ENCODE measurements around the genes AP1S1 and COL26A1.

DNA sequence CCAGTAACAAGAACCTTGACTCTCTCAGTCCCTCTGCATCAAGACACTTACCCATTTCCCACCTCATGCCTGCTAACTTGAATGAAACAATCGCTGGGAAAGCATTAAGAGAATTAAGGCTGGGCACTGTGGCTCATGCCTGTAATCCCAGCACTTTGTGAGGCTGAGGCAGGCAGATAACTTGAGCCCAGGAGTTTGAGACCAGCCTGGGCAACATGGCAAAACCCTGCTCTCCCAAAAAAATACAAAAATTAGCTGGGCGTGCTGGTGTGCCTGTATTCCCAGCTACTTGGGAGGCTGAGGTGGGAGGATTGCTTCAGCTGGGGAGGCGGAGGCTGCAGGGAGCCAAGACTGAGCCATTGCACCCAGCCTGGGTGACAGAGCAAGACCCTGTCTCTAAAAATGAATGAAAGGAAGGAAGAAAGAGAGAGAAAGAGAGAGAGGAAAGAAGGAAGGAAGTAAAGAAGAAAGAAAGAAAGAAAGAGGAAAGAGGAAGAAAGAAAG, 596 bp downstream of the SERPINE1 start:
- PRO-cap, 3 experiments = peak in 1 of 3 experiments; most common plus-strand start position 405 of the sequence (in 1)
- RAMPAGE, long total RNA, 4 experiments = no peak in any of the 4 experiments
- RRBS = no CpG with 5 or more reads among the region's 3 CpGs

DNA sequence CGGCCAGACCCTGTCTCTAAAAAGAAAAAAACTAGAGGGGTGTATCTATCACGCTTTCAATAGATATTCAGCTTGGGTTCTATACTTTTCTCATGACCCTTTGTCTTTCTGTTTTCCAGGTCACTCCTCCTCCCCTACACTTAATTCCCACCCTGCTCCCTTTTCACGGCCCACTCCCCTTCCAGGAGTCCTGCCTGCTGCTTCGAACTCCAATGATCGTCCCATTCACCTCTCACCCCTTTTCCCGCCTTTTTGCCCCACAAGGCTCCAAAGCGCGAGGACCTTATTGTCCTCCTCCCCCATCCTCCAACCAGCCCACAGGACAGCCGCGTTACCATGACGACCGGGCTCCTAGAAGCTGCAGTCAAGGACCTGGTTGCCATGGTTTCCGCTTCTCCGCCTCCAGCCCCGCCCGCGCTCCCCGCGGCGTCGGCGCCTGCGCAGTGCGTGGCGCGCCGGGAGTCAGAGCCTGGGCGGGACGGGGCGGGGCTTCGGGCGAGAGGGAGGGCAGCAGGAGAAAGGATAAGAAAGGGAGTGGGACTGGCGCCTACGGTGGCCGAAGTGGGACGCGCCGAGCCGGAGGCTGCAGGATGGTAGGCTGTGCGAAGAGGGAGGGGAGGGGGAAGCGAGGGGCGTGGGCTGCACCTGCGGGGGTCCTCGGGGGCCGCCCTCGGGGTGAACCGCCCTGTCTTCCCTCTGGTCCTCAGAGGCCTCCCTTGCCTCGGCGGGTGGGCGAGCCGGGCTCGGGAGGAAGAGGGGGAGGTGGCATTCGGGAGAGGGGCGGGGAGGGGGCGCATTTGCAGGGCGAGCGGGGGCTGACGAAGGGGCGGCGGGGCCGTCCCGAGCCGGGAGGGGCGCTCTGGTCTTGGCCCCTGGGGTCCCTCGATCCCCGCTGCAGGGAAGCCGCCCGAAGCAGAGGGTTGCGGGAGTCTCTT, at the start of gene AP1S1:
AP1S1 (plus strand) TSS at position 552 of the 935 bp plus-strand sequence.
- PRO-cap, 3 experiments = peak in 3 of 3 experiments; most common plus-strand start position 552 of the sequence (in 1)
- RAMPAGE, long total RNA, 4 experiments = start-site peak on the plus strand in 4 of 4 experiments, centred at positions 533 to 567 of the sequence, 18 to 471 reads per replicate
- RRBS = under 1% methylated on average over 20 of the region's 69 CpGs

DNA sequence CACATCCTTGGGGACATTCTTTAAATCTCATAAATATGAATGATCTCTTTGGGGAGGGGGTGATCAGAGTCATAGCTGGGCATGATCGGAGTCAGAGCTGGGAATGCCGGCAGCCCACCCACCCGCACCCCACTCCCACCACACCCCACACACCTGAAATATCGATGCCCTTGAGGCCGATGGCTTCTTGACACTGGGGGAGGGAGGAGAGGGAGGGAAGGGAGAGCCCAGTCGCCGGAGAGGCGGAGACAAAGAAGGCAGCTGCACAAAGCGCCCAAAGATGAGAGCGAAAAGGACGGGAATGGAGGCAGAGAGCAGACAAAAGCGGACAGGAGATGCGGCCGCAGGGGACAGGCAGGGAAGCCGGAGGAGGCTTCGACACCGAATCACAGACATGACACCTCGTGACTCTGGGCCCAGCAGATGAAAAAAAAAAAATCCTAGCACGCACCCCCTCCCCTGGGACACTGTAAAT, 1.1 kb downstream of the NAT16 start:
- PRO-cap, 3 experiments = no peak in any of the 3 experiments
- RAMPAGE, long total RNA, 4 experiments = no peak in any of the 4 experiments
- RRBS = no CpG with 5 or more reads among the region's 19 CpGs

DNA sequence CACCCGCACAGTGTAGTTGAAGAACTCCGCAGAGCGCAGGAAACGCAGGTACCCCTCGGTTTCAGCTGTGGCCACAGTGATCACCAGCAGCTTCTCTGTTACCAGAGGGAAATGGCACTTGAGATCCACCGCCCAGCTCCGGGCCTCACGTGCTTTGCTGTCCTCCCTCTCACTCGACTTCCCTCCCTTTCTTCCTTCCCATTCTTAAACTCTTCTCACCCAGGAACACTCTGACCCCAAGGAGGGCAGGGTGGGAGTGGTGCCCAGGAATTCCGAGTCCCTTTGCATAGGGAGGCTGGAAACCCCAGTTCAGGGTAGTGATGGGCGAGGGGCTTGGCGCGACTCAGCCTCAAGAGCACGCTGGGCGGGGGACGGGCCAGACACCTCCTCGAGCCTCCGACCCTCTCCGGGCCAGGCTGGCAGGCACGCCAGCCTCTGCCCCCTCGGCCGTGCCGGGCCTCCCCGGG, 656 bp downstream of the PLOD3 start:
- PRO-cap, 3 experiments = peak in 1 of 3 experiments; most common plus-strand start position 201 of the sequence (in 1); most common minus-strand start position 97 of the sequence (in 1)
- RAMPAGE, long total RNA, 4 experiments = no peak in any of the 4 experiments
- RRBS = 1% methylated on average over 5 of the region's 24 CpGs

- PRO-cap, 3 experiments = no peak in any of the 3 experiments
- RAMPAGE, long total RNA, 4 experiments = no peak in any of the 4 experiments
- RRBS = 7% methylated on average over 13 of the region's 39 CpGs
Measured at GRCh38 chr7:101232418-101232905, 5.1 kb downstream of the CLDN15 start.

DNA sequence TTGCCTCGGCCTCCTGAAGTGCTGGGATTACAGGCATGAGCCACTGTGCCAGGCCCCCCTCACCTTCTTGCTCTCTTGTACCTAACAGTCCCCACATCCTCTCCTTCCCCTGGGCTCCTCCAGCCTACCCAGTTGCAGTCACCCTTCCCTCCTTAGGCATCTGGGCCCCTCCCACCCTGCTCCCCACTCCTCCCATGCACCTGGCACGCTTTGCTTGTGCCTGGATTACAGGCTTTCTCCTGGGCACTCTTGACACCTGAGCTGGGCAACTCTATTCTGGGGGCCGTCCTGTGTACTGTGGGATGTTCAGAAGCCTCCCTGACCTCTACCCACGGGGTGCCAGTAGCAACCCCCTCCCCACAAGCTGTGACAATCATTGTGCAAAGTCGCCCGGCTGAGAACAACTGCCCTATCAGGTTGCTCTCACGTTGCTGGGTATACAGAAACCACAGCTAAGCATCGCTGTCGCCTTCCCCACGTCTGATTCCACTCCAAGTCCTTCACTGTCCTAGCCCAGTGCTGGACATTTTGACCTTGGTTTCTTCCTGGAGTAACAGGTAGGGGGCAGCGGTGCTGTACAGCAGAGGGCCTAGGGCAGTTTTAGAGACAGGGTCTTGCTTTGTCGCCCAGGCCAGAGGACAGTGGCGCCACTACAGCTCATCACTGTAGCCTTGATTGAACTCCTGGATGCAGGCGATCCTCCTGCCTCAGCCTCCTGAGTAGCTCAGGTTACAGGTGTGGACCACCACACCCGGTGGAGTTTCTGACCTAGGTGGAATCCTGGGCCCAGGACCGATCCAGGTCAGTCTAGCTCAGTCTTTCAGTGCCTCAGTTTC, 2.7 kb downstream of the CLDN15 start:
- PRO-cap, 3 experiments = no peak in any of the 3 experiments
- RAMPAGE, long total RNA, 4 experiments = no peak in any of the 4 experiments
- RRBS = no CpG with 5 or more reads among the region's 16 CpGs

DNA sequence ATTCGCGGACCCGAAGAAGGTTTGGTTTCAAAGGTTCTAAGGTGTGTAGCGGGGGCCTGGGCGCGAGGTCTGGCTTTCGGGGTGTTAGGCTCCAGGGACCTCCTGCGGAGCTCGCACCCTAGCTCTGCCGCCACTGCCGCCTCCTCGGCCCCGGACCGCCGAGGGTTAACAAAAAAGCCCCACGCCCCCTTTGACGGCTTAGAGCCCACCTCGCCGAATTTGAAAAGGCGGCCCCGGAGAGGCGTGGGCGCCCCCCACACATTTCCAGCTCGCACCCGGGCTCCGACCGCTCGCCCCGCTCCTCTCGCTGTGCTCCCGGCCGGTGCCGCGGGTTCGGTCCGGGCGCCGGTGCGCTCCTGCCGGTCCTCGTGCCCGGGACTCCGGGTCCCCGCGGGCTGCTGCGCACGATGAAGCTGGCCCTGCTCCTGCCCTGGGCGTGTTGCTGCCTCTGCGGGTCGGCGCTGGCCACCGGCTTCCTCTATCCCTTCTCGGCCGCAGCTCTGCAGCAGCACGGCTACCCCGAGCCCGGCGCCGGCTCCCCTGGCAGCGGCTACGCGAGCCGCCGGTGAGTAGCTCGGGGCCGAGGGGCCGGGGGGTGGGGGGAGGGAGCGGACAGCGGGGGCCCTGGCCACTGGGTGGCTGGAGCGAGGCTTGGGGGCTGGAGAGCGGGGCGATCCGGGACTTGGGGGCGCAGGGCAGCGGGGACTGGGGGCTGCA, at the start of gene COL26A1:
COL26A1 (plus strand) TSS at position 250 of the 717 bp plus-strand sequence.
- PRO-cap, 3 experiments = peak in 3 of 3 experiments; most common plus-strand start position 481 of the sequence (in 3); most common minus-strand start position 146 of the sequence (in 1)
- RAMPAGE, long total RNA, 4 experiments = start-site peak on the plus strand in 2 of 4 experiments, centred at positions 481 to 484 of the sequence, 9 to 29 reads per replicate
- RRBS = 3% methylated on average over 42 of the region's 75 CpGs

GRCh38 chr7:101537177-101537589, 91.9 kb downstream of the MYL10 start:
- PRO-cap, 3 experiments = no peak in any of the 3 experiments
- RAMPAGE, long total RNA, 4 experiments = no peak in any of the 4 experiments
- RRBS = 48% methylated on average over 4 of the region's 8 CpGs

- PRO-cap, 3 experiments = no peak in any of the 3 experiments
- RAMPAGE, long total RNA, 4 experiments = no peak in any of the 4 experiments
- RRBS = no CpG with 5 or more reads among the region's 6 CpGs
Measured at GRCh38 chr7:101828777-101829399, 11.5 kb downstream of the CUX1 start.

GRCh38 chr7:101875310-101875758, 57.9 kb downstream of the CUX1 start:
- PRO-cap, 3 experiments = no peak in any of the 3 experiments
- RAMPAGE, long total RNA, 4 experiments = no peak in any of the 4 experiments
- RRBS = no CpG with 5 or more reads among the region's 10 CpGs

DNA sequence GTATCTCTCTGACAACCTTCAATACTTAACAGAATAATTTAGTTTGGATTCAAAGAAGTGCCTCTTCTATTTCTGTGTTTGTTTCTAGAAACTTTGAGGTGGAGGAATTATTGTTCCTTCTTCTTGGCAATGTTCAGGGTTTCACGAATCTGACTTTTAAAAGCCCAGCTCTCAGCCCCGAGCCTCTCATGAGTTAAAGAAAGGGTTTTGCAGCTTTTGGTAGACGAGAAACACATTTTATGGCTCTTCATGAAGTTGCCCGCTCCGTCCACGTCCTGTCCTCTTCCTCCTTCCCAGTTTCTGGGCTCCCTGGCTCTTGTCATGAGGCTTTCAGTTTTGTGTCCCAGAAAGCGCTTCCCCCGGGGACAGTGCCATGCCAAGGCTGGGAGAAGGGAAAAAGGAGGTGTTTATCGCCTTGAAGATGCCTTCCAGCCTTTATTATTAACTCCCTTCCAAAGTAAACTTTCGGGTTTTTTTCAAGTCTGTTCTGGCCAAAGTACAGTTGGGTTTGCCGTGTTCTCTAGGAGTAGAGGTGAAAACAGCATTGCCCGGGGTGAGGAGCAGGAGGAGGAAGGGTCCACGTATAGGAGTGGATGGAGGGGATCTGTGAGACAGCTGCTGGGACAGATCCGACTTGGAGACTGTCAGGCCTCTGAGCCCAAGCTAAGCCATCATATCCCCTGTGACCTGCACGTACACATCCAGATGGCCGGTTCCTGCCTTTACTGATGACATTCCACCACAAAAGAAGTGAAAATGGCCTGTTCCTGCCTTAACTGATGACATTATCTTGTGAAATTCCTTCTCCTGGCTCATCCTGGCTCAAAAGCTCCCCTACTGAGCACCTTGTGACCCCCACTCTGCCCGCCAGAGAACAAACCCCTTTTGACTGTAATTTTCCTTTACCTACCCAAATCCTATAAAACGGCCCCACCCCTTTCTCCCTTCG, 117.2 kb downstream of the CUX1 start:
- PRO-cap, 3 experiments = peak in 3 of 3 experiments; most common minus-strand start position 302 of the sequence (in 3)
- RAMPAGE, long total RNA, 4 experiments = no peak in any of the 4 experiments
- RRBS = no CpG with 5 or more reads among the region's 19 CpGs

- PRO-cap, 3 experiments = no peak in any of the 3 experiments
- RAMPAGE, long total RNA, 4 experiments = no peak in any of the 4 experiments
- RRBS = no CpG with 5 or more reads among the region's 6 CpGs
Measured at GRCh38 chr7:101942820-101943077, 125.3 kb downstream of the CUX1 start.

DNA sequence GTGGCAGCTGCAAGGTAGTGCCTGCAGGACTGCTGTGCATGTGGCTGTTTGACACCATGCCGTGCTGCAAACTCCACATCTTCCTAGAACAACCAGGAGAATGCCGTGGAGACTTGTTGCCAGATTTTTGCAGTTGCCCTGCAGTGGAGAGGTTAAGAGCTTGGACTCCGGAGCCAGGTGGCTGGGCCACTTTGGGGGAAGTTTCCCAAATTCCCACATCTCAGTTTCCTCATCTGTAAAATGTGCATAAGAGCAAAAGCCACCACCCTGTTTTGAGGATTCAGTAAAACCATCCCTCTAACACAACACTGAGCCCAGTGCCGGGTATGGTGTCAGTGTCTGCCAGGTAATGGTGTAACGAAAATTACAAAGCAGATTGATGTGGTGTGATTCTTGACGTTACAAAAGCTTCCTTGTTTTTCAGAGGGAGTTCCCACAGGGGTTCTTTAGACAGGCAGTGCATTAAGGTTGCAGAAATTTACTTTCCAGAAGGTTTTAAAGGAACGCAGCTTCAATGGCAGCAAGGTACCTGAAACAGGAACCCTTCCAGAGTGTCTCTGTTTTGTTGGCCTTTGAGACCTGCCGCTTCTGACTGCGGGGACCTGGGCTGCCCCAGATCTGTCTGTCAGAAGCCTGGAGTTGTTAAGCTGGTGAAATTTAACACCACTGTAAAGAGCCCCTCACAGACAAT, 168.2 kb downstream of the CUX1 start:
- PRO-cap, 3 experiments = no peak in any of the 3 experiments
- RAMPAGE, long total RNA, 4 experiments = no peak in any of the 4 experiments
- RRBS = no CpG with 5 or more reads among the region's 9 CpGs

- PRO-cap, 3 experiments = no peak in any of the 3 experiments
- RAMPAGE, long total RNA, 4 experiments = no peak in any of the 4 experiments
- RRBS = no CpG with 5 or more reads among the region's 17 CpGs
Measured at GRCh38 chr7:102093462-102094089, 193.1 kb upstream of the SH2B2 start.

DNA sequence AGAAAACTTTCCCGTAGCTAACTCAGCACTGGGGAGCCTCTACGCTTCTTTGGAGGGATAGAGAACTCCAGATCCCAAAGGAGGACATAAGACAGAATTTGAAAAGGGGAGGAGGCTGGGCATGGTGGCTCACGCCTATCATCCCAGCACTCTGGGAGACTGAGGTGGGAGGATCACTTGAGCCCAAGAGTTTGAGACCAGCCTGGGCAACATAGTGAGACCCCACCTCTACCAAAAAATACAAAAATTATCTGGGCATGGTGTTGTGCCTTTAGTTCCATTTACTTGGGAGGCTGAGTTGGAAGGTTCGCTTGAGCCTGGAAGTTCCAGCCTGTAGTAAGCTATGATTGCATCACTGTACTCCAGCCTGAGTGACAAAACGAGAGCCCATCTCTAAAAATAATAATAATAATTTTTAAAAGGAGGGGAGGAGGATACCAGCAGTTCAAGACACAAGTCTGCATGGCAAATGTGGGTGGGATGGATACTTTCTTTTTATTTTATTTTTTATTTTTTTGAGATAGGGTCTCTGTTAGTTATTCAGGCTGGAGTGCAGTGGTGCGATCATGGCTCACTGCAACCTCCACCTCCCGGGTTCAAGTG, 165.9 kb upstream of the SH2B2 start:
- PRO-cap, 3 experiments = no peak in any of the 3 experiments
- RAMPAGE, long total RNA, 4 experiments = no peak in any of the 4 experiments
- RRBS = no CpG with 5 or more reads among the region's 7 CpGs

DNA sequence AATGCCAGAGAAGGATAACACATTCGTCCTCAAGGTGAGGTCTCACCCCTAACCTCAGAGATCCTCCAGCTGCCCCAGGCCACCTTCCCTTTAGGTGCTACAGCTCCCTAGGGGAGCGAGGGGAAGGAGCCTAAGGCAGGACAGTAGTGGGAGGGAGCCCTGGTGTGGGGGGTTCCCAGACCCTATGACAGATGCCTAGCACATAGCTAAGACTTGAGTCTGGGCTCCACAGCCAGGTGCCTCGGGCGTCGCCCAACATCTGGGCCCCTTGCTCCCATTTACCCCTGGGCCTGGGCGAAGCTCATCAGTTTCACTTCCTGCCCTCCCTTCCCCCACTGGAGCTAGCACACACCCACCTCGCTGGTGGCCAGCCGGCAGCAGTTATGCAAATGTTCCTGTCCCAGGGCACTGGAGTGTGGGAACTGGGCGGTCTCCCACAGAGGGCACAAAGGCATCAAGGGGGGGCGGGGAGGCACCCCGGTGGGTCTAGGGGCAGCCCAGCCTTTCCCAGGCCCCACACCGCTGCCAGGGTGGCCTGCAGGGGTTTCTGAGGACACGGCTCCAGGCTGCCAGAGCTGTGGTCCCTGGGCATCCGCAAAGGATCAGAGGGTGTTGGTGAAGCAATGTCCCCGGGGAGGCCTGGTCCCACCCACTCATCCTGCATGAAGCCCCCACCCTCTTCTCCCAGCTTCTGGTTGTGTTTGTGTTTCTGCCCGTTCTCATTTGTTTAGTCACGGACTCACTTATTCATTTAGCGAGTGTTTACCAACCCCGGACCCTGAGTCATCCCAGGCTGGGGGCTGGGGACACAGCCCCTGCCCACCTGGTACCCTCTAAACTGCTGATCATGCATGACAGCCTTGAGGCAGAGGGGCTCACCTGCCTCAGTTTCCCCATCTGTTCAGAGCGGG, 20.4 kb downstream of the SH2B2 start:
- PRO-cap, 3 experiments = no peak in any of the 3 experiments
- RAMPAGE, long total RNA, 4 experiments = no peak in any of the 4 experiments
- RRBS = 59% methylated on average over 1 of the region's 20 CpGs

DNA sequence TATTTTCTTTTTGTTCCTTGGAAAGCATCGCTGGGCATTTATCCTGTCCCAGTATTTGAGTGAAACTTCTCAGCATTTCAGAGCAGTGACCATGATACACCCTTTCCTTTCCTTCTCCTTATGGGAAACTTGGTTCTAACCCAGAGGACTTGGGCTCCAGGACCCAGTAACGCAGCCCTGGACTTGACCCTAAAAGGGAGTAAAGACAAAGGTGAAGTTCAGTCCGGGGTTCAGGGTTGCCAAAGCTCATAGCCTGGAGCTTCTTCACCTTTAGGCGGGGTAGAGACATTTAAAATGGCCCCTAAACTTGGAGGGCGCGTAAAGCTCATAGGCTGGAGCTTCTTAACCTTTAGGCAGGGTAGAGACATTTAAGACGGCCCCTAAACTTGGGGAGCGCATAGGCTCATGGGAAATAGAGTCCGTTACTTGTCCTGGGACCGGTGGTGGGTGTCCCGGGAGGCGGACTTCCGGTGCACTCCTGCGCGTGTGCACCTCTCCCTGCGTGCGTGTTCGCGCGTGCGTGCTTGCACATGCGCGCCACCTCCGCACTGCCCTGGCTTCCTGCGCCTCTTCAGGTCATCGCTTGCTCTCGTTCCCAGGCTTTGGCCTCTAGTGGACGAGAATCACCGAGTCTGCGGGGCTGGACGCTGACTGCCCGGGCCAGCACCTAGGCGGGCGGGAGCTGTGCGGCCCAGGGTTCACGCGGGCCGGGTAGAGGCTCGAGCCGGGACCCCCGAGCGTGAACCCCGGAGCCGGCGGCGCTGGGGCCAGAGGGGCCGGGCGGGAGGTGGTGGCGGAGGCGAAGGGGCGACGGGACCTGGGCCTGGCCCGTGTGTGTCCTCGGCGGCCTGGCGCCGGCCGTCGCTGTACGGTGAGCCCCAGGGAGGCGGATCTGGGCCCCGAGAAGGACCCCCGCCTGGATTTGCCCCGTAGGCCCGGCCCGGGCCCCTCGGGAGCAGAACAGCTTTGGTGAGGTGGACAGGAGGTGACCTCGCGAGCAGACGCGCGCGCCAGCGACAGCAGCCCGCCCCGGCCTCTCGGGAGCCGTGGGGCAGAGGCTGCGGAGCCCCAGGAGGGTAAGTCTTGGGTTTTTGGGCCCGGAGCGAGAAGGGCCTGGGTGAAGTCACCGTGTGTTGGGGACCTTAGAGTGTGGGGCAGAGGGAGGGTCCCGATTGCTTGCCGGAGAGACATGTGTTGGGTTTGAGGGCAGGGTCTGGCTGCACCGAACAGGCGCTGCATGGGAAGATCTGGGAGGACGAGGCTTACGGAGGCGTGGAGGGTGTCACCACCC, 7.5 kb upstream of the SPDYE6 start:
- PRO-cap, 3 experiments = peak in 3 of 3 experiments; most common plus-strand start position 548 of the sequence (in 3); most common minus-strand start position 296 of the sequence (in 1)
- RAMPAGE, long total RNA, 4 experiments = no peak in any of the 4 experiments
- RRBS = no CpG with 5 or more reads among the region's 89 CpGs

- PRO-cap, 3 experiments = no peak in any of the 3 experiments
- RAMPAGE, long total RNA, 4 experiments = no peak in any of the 4 experiments
- RRBS = 71% methylated on average over 4 of the region's 22 CpGs
Measured at GRCh38 chr7:102423922-102424630, 9.3 kb upstream of the ORAI2 start.

DNA sequence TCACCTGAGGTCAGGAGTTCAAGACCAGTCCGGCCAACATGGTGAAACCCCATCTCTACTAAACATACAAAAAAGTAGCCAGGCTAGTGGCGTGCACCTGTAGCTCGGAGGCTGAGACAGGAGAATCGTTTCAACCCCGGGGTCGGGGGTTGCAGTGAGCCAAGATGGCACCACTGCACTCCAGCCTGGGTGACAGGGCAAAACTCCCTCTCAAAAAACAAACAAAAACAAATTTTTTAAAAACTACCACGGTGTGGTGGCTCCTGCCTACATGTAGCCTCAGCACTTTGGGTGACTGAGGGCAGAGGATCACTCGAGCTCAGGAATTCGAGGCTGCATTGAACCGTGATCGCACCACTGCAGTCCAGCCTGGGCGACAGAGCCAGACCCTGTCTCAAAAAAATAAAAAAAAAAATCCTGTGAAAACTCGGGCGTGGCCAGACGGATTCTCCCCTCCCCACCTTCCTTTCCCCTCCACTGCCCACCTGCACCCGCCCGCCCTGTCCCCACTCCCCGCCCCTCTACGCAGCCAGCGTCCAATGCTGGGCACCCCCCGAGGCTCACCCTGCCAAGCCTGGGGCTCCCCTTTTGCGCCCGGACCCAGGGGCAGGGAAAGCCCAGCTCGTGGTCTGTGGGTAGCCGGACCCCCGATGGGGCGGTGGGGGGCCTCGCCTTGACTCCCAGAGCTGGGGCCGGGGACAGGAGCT, 654 bp upstream of the ORAI2 start:
- PRO-cap, 3 experiments = no peak in any of the 3 experiments
- RAMPAGE, long total RNA, 4 experiments = no peak in any of the 4 experiments
- RRBS = 3% methylated on average over 7 of the region's 29 CpGs

DNA sequence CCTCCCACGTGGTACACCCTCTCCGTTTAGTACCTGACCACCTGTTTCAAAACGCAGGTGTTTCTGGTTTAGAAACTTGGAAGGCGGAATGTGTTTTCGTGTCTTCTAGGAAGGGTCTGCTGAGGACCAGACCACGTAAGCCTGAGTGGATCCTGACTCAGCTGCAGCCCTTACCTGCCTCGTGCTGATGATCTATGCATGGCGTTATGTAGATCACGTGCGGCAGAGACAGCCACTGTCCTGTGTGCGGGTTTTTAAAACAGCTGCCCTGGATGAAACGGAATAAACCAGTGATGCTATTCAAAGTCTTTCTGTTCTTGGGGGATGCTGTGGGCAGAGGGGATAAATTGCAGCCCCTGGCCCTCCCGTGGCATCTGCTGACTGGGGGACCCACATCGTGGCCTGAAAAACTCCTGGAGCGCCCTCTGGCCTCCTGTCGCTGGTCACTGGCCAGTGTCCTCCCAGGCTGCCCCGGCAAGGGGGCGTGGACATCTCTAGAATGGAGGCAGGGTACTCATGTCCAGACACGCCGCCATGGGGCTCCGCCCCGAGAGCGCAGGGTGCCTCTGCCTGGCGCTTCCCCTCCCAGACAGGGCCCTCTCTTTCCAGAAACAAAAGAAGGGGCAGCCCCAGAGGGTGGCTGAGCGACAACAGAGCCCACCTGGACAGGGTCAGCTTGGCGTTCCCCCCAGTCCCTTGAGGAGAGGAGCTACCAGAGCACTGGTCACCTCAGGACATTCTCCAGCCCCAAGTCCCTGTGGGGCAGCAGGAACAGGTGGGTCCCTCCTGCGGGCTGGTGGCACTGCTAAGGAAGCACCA, 13.1 kb downstream of the ALKBH4 start:
- PRO-cap, 3 experiments = no peak in any of the 3 experiments
- RAMPAGE, long total RNA, 4 experiments = no peak in any of the 4 experiments
- RRBS = no CpG with 5 or more reads among the region's 27 CpGs